Kidney (tissue), 2 donors: ENCODE measurements around a stretch of chr19.

GRCh38 chr19:16073899-16074879 lies 2.1 kb upstream of the TPM4 start:
- PRO-cap = no peak
- RRBS = no CpG with 5 or more reads among the region's 8 CpGs

DNA sequence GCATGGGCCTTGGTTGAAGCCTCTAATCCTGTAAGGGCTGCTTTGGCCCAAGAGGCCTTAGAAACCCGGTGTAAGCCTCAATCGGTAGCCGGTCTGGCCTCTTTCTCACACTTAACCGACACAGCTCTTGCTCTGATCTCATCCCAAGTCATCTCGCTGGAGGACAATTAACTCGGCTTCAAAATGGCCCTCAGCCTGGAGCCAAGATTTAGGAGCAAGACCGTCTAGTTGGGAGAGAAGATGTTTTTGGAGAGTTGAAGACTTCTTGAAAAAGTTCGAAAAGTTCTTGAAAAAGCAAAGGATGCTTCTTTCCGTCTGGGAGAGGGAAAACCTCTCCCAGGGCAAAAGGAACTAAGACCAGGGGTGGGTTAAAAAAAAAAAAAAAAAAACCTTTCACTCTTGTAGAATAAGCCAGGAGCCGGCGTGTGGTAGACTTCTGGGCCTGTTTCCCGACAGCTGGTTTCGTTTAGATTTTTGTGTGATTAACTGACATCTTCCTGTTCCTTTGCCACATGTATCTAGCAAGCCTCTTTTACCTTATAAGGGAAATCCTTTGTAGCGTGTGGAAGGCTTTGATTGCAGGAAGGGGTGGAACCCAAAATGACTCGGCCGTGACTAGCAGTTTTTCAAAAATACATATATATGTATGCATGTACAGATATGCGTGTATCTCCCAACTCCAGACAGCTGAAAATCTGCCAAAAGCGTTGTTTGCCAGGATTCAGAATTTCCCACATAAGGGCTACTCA lies 2.3 kb downstream of the TPM4 start:
- PRO-cap = bidirectional peak, plus-strand start at position 237 of the sequence, minus-strand start at position 155 of the sequence; bidirectional peak, plus-strand start at position 581 of the sequence, minus-strand start at position 464 of the sequence
- RRBS = no CpG with 5 or more reads among the region's 18 CpGs

- PRO-cap = no peak
- RRBS = no CpG with 5 or more reads among the region's 9 CpGs
Observed at GRCh38 chr19:16082390-16082839, 6.1 kb downstream of the TPM4 start.

- PRO-cap = no peak
- RRBS = no CpG with 5 or more reads among the region's 10 CpGs
Observed at GRCh38 chr19:16101258-16101983, 10.3 kb upstream of the RAB8A start.

DNA sequence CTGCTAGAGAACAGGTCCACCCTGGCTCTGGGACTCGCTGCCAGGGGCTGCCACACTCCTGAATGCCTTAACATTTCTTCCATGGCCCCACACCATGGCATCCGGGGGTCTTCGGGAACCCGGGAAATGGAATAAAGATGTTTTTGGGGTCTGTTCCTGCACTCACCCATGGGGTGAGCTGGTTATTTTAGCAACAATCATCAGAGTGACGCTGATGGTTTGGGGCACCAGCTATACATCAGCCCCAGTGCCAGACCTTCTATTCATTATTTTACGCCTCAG lies 14.2 kb downstream of the HSH2D start:
- PRO-cap = no peak
- RRBS = 88% methylated on average over 1 of the region's 6 CpGs

- PRO-cap = no peak
- RRBS = no CpG with 5 or more reads among the region's 13 CpGs
Observed at GRCh38 chr19:16315782-16316541, 8.7 kb upstream of the KLF2 start.

DNA sequence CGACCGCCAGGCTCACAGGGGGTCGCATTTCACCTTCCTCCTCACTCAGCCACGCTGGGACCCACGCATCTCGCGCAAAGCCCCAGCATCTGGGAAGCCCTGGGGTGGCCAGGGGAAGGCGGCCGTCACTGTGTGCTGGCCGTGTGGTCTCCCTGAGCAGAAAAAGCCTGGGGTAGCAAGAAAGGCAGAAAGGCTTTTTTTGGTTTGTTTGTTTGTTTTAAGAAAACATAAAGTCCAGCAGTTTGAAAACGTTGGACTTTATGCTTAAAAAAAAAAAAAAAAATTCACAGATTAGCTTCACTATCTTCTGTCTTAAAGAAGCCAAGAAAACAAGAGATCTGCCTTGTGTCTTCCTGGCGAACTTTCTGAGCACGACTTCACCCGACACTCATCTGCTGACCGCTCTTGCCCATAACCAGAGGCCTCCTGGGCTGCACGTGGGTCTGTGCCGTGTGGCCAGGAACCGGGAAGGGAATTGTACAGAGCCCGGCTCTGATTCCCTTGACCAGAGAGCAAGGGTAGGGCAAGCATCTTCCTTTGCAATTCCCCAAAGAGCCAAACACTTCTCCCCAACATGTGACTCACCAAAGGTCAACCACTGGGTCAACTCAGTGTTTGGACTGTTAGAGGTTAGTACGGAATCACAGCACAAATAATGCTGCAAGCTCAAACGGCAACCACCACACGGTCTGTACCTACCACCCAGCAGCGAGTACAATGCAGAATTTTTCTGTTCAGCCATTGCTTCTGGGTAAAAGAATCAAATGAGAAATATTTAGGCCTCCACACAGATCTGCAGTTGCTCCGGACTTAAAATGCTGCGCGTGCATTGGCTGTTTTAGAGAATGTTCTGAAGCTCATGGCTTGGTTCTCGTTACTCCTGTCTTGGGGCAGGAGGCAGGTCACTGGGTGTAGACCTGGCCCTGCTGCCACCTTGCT lies 48.9 kb downstream of the KLF2 start:
- PRO-cap = unidirectional peak, minus-strand start at position 367 of the sequence
- RRBS = no CpG with 5 or more reads among the region's 27 CpGs

DNA sequence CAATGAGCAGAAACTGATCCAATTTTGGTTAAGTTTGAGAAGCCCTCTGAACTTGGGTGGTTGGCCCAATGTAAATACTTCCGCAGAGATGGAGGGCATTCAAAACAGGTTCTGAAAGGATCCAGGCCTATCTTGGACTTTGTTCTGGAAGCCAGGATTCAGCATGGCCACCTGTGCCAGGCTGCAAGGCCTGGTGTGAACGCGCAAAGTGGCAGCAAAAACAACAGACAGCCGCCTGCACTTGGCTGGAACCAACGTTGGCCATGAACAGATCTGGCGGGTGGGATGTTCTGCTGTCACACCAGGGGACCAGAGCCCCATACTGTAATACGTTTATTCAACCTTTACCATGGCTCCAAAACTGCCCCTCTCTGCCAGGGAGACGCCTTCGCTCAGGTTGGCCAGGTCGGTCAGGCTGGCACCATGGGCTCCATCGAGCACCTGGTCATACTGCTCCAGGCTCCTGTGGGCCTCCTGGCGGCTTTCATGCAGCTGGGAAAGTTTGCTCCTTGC lies 69.7 kb downstream of the EPS15L1 start:
- PRO-cap = no peak
- RRBS = no CpG with 5 or more reads among the region's 12 CpGs

- PRO-cap = no peak
- RRBS = 94% methylated on average over 6 of the region's 23 CpGs
Observed at GRCh38 chr19:16404333-16405041, 67.3 kb downstream of the EPS15L1 start.

DNA sequence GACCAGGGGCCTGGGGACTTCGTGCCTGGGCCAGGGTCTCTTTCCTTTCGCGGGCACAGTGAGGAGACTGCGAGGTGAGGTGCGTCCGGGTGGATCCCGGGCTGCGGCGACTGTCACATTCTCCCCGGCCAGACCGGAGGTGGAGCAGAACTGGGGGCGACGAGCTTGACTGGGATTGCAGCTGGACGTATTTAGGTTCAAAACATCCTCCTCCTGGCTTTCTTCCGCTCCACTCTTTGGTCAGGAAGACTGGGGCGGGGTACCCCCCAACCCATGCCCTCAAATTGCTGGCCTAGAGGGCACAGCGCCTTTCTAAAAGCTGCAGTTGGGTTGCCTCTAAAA lies 502 bp upstream of the CHERP start:
- PRO-cap = no peak
- RRBS = under 1% methylated on average over 4 of the region's 17 CpGs

GRCh38 chr19:16573729-16574286 lies 1.6 kb upstream of the SLC35E1 start:
- PRO-cap = no peak

GRCh38 chr19:16577828-16578095 lies 5.5 kb upstream of the SLC35E1 start:
- PRO-cap = no peak
- RRBS = 80% methylated on average over 1 of the region's 4 CpGs

DNA sequence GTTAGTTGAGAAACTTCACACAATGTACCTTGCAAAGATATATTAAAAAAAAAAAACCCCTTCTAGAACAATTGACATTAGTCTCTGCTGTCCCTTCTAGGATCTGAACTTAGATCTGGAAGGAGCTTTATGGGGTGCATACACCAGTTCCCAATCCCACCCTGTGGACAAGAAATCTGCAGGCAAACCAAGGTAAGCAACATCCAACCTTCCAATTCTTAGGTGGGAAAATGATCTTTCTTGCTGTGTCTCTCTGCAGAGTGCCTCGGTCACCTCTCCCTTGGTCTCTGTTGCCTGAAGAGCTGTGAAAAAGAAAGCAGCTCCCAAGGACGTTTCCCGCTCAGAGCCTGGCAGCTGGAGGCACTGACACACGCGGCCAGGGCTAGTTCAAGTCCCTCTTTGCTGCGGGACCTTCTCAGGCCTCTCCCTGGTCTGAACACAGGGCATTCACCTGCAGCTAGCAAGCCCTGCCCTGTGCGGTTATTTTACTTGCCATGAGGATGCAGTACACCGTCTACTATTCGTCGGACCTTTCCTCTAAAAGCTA lies 3.9 kb downstream of the MED26 start:
- PRO-cap = no peak
- RRBS = no CpG with 5 or more reads among the region's 10 CpGs

DNA sequence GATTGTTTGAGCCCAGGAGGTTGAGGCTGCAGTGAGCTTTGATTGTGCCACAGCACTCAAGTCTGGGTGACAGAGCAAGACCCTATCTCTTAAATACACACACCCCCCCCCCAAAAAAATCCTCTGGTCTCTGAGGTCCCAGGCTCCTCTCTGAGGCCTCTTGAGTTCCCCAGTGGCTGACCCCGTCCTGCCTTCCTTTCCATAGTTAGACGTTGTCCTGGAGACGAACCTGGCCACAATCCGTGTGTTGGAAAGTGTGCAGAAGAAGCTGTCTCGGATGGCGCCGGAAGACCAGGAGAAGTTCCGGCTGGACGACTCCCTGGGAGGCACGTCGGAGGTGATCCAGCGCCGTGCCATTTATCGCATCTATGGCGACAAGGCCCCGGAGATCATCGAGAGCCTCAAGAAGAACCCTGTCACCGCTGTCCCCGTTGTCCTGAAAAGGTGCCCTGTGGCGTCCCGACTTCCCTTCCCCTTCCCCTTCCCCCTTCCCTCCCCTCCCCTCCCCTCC lies 23.5 kb upstream of the F2RL3 start:
- PRO-cap = no peak
- RRBS = 98% methylated on average over 8 of the region's 21 CpGs

GRCh38 chr19:16892401-16893157 lies 3.8 kb downstream of the F2RL3 start:
- PRO-cap = no peak
- RRBS = no CpG with 5 or more reads among the region's 8 CpGs

GRCh38 chr19:17025934-17026434 lies 626 bp downstream of the CPAMD8 start:
- PRO-cap = no peak
- RRBS = no CpG with 5 or more reads among the region's 17 CpGs

DNA sequence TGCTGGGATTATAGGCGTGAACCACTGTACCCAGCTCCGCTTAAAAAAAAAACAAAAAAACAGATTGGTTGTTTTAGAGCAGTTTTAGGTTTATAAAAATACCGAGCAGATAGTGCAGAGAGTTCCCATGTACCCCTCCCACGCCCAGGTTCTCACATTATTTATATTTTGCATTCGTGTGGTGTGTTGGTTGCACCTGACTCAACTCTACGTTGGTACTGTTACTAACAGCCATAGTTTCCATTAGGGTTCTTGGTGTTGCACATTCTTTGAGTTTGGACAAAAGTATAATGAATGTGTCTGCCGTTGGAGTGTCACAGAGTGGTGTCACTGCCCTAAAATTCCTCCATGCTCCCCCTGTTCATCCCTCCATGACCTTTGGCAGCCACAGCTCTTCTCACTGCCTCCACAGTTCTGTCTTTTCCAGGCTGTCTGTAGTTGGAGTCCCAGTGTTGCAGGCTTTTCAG lies 29.1 kb downstream of the MYO9B start:
- PRO-cap = no peak
- RRBS = no CpG with 5 or more reads among the region's 7 CpGs

- PRO-cap = no peak
- RRBS = no CpG with 5 or more reads among the region's 12 CpGs
Observed at GRCh38 chr19:17191003-17191467, 24.1 kb upstream of the USE1 start.

DNA sequence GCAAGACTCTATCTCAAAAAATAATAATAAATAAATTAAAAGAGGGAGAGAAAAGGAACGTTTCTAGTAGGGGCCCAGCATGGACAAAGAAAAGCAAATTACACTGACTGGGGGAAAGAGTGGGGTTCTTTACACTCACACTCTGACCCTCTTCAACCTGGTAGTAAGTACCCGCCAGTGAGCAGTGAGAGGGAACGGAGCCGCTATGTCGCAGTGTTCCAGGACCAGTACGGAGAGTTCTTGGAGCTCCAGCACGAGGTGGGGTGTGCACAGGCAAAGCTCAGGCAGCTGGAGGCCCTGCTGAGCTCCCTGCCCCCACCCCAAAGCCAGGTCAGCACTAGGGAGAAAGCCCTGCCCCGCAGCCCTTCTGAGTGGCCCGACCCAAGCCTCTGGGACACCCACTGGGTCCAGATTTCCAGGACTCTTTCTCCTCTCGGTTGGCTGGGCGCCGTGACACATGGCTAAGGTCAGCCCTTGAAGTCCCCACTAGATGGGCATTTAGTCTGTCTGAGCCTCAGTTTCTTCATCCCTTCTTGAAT lies 1.7 kb downstream of the OCEL1 start:
- PRO-cap = no peak
- RRBS = no CpG with 5 or more reads among the region's 12 CpGs

- PRO-cap = no peak
- RRBS = no CpG with 5 or more reads among the region's 1 CpG
Observed at GRCh38 chr19:17243136-17243416, 2.6 kb downstream of the NR2F6 start.